PFSK-1 (cell line): ENCODE measurements around a stretch of chr9.

- RRBS = no CpG with 5 or more reads among the region's 6 CpGs
Measured at GRCh38 chr9:128112272-128112703, 15.2 kb downstream of the PTGES2 start.

- RRBS = no CpG with 5 or more reads among the region's 10 CpGs
Measured at GRCh38 chr9:128116404-128116849, 11.1 kb downstream of the PTGES2 start.

- RRBS = no CpG with 5 or more reads among the region's 17 CpGs
Measured at GRCh38 chr9:128145370-128146196, 3.7 kb upstream of the LCN2 start.

DNA sequence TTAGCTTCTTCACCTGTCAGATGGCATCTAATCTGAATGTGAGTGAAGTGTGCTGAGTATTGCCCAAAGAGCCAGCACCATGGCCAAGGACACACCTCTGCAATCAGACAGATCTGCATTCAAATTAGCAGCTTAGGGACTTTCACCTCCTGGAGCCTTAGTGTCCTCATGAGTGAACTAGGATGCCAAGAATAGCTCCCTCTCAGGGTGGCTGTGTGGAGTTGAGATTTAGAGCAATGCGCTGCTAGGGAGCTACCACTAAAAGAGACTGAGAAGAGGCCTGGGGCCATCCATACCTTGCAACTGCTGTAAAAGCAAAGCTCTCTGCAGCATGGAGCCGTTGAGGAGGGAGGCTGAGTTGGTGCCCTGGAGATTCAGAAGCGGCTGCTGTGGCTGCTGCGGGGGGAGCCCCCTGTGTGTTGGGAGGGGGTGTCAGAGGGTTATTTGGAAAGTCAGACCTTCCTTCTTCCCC lies 1.3 kb downstream of the CIZ1 start:
- RRBS = no CpG with 5 or more reads among the region's 4 CpGs

GRCh38 chr9:128190505-128191036 lies 801 bp downstream of the CIZ1 start:
- RRBS = no CpG with 5 or more reads among the region's 12 CpGs

DNA sequence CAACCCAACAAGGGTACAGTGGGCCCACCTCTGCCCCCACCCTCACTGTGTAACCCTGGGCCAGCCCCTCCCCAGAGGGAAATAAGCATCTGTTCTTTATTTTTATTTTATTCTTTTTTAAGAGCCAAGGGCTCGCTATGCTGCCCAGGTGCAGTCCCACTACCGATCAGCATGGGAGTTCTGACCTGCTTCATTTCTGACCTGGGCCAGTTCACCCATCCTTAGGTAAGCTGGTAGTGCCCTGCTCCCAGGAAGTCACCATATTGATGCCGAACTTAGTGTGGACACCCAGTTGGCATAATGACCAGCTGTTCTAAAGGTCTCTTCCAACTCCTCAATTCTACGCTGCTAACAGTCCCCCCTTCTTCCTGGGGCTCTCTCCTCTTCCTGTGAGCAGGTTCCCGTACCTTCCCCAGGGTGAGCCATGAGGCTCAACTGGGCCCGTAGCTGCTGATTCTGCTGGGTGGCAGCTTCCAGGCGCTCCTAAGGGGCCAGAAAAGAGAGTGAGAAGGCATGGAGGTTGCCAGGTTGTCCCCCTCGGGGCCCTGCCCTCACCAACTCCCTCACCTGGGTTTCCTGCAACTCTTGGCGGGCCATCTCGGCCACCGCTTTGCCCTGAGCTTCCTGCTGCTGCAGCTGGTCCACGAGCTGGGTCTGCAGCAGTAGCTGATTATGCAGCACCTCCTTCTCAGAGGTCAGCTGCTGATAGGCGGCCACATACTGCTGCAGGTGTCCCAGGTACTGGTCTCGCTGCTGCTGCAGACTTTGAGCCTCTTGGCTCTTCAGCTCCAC lies 17.0 kb downstream of the GOLGA2 start:
- RRBS = no CpG with 5 or more reads among the region's 14 CpGs

- RRBS = no CpG with 5 or more reads among the region's 14 CpGs
Measured at GRCh38 chr9:128341411-128341890, 1.1 kb downstream of the SLC27A4 start.

- RRBS = no CpG with 5 or more reads among the region's 19 CpGs
Measured at GRCh38 chr9:128419120-128419769, 1.4 kb upstream of the CERCAM start.

- RRBS = no CpG with 5 or more reads among the region's 24 CpGs
Measured at GRCh38 chr9:128434019-128434626, 13.5 kb downstream of the CERCAM start.

DNA sequence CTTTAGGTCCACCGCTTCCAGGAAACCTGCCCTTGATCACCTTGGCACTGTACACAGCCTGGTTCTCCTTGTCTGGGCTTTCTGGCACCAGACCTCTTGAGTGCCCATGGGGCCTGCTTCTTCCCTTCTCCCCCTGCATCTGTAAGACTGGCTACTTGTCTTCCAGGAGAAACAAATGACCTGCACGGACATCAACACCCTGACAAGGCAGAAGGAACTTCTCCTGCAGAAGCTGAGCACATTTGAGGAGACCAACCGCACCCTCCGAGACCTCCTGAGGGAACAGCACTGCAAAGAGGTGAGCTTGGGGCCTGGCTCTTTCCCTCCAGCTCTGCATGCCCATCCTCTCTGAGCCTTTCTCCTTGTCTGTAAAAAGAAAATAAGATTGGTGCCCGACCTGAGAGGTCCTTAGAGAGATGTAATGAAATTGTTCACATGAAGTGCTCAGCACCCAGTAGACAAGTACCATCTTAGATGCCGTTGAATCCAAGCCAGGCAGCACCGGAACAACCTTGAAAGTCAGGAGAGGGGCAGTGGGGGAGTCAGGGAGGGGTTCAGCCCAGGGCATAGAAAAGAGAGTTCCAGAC lies 17.7 kb downstream of the ODF2 start:
- RRBS = no CpG with 5 or more reads among the region's 7 CpGs

DNA sequence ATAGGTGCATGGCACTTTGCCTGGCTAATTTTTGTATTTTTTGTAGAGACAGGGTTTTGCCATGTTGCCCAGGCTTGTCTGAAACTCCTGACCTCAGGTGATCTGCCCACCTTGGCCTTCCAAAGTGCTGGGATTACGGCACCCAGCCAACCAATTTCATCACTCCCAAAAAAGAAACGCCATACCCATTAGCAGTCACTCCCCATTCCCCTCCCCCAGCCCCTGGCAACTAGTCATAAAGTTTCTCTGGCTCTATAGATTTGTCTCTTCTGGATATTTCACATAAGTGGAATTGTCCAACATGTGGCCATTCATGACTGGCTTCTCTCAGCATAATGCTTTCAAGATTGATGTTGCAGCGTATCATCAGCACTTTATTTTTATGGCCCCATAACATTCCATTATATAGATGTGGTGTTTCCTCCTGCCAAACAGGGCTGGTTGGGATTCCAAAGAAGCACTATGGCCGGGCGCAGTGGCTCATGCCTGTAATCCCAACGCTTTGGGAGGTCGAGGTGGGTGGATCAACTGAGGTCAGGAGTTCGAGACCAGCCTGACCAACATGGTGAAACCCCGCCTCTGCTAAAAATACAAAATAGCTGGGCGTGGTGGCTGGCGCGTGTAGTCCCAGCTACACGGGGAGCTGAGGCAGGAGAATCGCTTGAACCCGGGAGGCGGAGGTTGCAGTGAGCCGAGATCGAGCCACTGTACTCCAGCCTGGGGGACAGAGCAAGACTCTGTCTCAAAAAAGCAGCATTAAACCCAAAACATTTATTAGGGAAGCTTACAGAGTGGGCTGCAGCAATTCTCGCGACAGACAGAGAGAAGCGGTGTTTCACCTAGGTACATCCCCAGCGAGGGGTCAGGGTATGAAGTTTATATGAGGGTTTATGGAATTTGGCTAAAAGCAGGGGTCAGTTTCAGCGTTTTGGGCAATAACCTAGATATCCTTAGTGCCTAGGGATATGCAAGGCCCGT lies 1.1 kb upstream of the GLE1 start:
- RRBS = no CpG with 5 or more reads among the region's 24 CpGs

- RRBS = no CpG with 5 or more reads among the region's 5 CpGs
Measured at GRCh38 chr9:128553750-128554049, 1.3 kb downstream of the SPTAN1 start.

DNA sequence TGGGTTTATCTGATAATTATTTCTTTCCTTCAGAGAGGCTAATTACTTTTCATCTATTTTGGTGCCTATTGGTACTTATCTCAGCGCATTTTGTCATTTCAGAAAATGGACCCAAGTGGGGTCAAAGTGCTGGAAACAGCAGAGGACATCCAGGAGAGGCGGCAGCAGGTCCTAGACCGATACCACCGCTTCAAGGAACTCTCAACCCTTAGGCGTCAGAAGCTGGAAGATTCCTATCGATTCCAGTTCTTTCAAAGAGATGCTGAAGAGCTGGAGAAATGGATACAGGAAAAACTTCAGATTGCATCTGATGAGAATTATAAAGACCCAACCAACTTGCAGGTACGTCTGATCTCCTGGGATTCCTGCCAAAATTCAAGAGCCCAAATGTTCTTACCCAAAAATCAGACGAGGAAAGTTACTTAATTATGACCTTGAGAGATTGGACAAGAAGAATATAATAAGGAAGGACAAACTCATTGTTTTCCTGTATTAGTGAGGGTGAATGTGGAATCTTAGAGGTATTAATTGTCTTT lies 14.3 kb downstream of the SPTAN1 start:
- RRBS = no CpG with 5 or more reads among the region's 8 CpGs

GRCh38 chr9:128577025-128577771 lies 24.8 kb downstream of the SPTAN1 start:
- RRBS = no CpG with 5 or more reads among the region's 11 CpGs

GRCh38 chr9:128689338-128690152 lies 523 bp downstream of the SET start:
- RRBS = under 1% methylated on average over 34 of the region's 126 CpGs

DNA sequence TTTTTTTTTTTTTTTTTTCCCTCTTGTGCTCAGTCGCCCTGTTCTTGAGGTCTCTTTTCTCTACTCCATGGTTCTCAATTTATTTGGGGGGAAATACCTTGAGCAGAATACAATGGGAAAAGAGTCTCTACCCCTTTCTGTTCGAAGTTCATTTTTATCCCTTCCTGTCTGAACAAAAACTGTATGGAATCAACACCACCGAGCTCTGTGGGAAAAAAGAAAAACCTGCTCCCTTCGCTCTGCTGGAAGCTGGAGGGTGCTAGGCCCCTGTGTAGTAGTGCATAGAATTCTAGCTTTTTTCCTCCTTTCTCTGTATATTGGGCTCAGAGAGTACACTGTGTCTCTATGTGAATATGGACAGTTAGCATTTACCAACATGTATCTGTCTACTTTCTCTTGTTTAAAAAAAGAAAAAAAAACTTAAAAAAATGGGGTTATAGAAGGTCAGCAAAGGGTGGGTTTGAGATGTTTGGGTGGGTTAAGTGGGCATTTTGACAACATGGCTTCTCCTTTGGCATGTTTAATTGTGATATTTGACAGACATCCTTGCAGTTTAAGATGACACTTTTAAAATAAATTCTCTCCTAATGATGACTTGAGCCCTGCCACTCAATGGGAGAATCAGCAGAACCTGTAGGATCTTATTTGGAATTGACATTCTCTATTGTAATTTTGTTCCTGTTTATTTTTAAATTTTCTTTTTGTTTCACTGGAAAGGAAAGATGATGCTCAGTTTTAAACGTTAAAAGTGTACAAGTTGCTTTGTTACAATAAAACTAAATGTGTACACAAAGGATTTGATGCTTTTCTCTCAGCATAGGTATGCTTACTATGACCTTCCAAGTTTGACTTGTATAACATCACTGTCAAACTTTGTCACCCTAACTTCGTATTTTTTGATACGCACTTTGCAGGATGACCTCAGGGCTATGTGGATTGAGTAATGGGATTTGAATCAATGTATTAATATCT lies 6.0 kb downstream of the SET start:
- RRBS = no CpG with 5 or more reads among the region's 7 CpGs

DNA sequence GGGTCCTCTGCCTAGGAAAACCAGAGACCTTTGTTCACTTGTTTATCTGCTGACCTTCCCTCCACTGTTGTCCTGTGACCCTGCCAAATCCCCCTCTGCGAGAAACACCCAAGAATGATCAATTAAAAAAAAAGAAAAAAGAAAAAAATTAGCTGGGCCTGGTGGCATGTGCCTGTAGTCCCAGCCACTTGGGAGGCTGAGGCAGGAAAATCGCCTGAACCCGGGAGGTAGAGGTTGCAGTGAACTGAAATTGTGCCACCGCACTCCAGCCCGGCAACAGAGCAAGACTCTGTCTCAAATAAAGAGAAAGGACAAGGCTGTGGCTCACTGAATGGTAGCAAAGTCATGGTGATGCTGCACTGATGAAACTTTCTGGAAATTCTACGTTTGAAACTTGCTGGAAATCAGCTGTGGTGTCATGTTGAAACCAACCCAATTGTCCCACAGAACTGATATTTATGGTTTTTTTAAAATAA lies 6.0 kb upstream of the TBC1D13 start:
- RRBS = no CpG with 5 or more reads among the region's 6 CpGs

- RRBS = no CpG with 5 or more reads among the region's 10 CpGs
Measured at GRCh38 chr9:128875561-128876277, 6.0 kb downstream of the KYAT1 start.

- RRBS = no CpG with 5 or more reads among the region's 1 CpG
Measured at GRCh38 chr9:128883387-128883627, 1.4 kb downstream of the LRRC8A start.